Sigmoid colon (tissue), 4 donors: Measurements from ENCODE around the gene FDXR.

GRCh38 chr17:73749874-73750280 lies 105.6 kb upstream of the SDK2 start:
- PRO-cap: no peak
- RAMPAGE, long total RNA, 4 experiments: no peak in any of the 4 experiments

DNA sequence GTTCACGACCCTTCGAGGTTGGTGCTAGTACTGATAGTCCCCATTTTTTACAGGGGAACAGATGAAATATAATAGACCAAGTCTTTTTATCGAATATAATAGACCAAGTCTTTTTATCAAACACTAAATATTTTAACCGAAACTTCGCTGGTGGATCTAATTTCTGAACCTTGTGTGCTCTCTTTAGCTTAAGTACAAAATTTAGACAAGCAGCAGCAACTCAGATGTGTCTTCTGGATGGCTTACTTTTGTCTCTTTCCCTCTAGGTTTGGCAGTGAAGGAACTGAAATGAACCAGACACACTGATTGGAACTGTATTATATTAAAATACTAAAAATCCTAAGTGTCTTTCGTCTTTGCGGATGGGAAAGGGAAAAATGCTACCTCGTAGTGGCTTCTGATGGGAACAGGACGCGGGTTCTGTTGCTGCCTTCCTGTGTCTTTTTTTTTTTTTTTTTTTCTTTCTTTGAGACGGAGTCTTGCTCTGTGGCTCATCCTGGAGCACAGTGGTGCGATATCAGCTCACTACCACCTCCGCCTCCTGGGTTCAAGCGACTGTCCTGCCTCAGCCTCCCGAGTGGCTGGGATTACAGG lies 3.7 kb upstream of the TTYH2 start:
- PRO-cap: no peak
- RAMPAGE, long total RNA, 4 experiments: no peak in any of the 4 experiments

DNA sequence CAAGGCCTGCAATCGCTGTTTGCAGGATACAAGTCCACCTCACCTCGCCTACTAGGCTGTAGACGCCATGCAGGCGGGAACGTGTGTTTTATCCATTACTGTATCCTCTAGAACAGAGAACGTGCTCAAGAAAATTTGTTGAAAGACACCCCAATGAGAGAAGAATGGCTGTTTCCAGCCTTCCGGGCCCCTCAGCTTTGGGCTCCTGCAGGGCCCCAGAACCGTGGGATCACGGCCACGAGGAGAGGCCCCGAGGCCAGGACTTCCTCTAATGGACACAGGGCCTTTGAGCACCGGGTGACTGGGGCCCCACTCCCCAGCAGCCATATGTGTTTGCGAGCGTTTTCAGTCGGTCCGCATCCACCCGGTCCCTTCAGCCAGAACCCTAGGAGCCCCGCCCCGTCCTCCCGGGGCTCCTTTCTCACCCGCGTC lies 1.4 kb upstream of the TTYH2 start:
- PRO-cap: no peak
- RAMPAGE, long total RNA, 4 experiments: no peak in any of the 4 experiments

DNA sequence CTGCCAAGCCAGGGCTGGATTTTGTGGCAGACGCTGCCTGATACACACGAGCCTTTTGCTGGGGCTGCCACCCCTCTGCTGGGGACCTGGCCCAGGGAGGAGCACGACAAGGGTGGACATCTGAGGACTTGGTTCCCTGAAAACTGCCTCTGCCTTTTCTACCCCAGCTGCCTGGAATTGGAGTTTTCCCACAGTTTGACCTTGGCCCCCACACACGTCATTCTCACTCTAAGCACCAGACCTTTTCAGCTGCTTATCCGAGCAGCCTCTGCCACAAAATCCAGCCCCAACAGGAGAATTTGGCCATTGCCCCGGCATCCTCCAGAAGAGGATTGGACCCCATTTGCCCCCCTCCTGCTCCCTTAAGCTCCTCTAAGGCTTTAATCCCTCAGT lies 18.5 kb downstream of the TTYH2 start:
- PRO-cap: no peak
- RAMPAGE, long total RNA, 4 experiments: no peak in any of the 4 experiments

DNA sequence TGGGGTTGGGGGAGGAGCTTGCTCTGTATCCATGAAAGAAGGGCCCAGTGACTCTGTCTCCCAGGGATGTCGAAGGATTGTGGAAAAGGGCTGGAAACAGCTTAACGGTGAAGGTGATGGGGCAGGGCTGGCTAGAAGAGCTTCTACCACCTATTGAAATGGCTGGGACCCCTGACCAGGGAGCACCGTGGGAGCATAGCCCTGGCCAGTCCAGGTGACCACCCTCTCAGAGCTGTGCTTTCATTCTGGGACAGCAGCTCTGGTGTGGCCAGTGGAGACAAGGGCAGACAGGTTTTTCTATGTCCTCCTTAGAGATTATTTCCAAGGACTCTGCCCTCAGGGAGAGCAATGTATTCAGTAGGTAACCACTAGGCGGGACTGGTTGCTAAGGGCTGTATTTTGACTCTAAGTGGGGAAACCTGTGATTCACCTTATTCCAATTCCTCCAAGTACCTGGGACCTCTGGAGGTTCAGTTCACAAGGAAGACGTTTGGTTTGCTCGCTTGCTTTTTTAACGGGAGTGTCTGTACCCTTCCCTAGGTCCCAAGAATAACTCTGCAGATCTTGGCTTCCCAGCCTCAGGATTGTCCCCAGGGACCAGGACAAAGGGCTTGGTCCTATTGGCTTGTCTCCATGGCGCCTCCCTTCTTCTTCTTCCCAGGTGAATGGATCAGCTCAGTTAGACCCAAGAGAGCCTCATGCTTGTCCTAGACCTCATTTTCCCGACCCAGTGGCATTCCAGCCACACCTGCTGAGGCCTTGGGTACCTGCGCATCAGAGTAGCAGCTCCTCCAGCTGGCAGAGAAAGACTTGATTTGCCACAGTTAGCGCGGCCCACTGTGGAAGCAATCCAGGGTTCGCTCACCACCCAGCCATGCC lies 13.4 kb downstream of the GPR142 start:
- PRO-cap: no peak
- RAMPAGE, long total RNA, 4 experiments: no peak in any of the 4 experiments

- PRO-cap: no peak
- RAMPAGE, long total RNA, 4 experiments: no peak in any of the 4 experiments
These were observed 5.5 kb upstream of the GPRC5C start for GRCh38 chr17:74426395-74426814.

DNA sequence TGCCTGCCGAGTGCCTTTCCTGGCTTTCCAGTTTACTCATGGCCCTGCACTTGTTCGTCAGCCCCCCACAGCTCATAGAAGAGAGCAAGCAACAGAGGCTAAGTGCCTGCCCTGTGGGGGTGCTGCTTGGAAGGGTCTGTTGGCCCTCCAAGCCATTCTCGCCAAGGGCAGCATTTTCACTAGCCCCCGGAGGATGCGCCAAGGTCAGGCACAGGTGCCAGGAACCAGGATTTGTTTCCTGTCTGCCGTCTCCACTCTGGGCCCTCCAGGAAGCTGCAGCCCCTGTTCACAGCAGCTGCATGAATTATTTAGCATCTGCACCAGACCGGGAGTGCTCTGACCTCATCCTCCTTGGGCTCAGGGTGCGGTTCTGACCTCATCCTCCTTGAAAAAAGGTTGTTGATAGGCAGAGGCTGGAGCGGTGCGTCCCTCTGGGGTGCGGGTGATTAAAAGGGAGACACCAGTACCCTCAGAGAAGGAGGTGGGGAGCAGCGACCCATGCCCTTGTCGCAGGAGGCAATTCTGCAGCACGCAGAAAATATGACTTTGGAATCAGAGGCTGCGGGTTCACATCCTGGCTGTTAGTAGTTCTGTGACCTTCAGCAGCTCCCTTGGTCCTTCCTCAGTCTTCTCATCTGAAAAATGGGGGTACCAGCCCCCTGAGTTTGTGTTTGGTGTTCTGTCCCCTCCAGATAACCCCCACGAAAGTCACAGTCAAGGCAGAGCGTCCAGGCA lies 14.1 kb upstream of the CD300A start:
- PRO-cap: no peak
- RAMPAGE, long total RNA, 4 experiments: no peak in any of the 4 experiments

GRCh38 chr17:74454758-74455499 lies 11.5 kb upstream of the CD300A start:
- PRO-cap: no peak
- RAMPAGE, long total RNA, 4 experiments: no peak in any of the 4 experiments

DNA sequence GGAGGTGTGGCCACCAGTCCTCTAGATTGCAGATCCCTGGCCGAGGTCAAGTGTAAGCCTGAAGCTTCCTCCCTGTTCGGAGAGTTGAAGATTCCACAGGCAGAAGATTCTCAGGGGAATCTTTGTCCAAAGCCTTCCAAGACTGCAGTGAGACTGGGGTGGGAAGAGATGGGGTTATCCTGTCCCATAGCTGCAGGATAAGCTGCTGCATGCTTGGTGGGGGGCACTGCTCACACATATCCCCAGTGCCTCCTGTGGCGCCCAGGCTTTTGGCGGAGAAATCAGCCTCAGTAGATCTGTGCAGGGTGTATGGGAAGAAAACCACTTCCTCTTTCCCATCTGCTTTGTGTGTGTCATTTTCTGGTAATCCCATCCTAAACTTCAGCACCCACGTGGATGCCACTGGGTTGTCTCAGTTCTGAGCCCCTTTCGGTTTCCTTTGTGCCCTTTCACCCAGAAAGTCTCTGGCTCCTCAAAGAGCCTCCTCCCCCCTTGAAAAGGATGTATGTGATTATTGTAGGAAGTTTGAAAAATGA lies 12.2 kb downstream of the CD300A start:
- PRO-cap: no peak
- RAMPAGE, long total RNA, 4 experiments: no peak in any of the 4 experiments

- PRO-cap: no peak
- RAMPAGE, long total RNA, 4 experiments: no peak in any of the 4 experiments
These were observed 9.5 kb downstream of the CD300LB start for GRCh38 chr17:74521684-74522241.

DNA sequence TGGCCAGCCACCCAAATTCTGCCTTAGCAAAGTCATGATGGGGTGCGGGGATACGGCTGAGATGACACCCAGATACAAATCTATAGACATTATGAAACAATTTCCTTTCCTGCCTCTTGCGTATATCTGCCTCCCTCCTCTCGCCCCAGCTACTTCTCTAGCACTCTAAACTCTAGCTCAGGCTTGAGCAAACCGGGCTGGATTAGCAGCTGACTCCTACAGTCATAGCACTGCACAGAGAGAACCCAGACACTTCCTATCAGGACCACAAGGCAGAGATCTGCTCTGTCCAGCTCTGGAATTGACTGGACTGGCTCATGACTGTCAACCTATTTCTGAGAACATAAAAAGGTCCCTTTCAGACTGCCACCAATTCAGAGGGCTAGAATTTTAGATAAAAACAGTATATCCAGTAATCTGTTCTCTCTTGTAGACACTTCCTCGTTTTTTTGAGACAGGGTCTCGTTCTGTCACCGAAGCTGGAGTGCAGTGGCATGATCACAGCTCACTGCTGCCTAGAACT lies 22.2 kb downstream of the CD300LF start:
- PRO-cap: no peak
- RAMPAGE, long total RNA, 4 experiments: no peak in any of the 4 experiments

DNA sequence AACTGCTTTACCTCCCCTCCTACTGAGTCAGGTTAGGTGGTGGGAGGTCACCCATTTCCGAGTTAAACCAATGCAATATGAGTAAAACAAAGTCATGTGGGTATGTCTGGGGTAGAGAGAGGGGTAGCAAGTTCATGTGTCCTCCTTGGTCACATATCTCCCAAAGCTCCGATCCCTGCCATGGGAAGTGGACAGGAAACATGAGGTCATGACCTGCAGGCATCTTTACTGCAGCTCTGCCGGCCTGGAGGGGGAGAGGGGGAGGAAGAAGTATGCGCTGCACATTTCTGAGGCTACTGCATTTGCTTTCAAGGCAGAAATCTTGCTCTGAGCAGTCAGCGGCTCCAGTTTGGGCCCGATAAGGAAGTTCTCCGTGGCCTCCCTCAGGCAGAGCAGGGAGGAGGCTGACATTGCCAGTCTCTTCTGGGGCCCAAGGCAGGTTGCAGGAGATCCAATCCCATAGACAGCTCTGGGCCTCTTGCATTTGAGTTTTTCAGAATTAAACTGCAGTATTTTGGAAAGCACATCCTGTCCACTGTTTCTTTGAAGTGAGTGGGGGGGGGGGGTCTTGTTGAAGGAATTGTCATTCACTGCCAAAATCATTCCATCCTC lies 1.5 kb upstream of the NHERF1 start:
- PRO-cap: no peak
- RAMPAGE, long total RNA, 4 experiments: no peak in any of the 4 experiments

DNA sequence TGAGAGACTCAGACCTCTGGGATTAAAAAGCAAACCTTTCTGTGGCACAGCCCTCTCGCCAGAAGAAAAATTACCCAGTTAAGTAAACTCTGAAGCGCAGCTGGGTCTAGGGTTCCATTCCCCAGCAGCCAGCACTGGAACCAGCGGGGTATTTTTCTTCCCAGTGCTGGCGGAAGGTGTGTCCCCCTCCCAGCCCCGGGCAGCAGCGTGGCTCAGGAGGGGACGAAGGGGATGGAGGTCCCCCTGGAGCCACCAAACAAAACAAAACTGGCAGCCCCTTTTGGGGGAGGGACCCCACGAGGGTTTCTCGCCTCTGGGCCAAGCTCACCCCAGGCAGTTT lies 37.1 kb downstream of the GRIN2C start:
- PRO-cap: no peak
- RAMPAGE, long total RNA, 4 experiments: no peak in any of the 4 experiments

- PRO-cap: no peak
- RAMPAGE, long total RNA, 4 experiments: no peak in any of the 4 experiments
These were observed 823 bp upstream of the GRIN2C start for GRCh38 chr17:74860247-74861168.

DNA sequence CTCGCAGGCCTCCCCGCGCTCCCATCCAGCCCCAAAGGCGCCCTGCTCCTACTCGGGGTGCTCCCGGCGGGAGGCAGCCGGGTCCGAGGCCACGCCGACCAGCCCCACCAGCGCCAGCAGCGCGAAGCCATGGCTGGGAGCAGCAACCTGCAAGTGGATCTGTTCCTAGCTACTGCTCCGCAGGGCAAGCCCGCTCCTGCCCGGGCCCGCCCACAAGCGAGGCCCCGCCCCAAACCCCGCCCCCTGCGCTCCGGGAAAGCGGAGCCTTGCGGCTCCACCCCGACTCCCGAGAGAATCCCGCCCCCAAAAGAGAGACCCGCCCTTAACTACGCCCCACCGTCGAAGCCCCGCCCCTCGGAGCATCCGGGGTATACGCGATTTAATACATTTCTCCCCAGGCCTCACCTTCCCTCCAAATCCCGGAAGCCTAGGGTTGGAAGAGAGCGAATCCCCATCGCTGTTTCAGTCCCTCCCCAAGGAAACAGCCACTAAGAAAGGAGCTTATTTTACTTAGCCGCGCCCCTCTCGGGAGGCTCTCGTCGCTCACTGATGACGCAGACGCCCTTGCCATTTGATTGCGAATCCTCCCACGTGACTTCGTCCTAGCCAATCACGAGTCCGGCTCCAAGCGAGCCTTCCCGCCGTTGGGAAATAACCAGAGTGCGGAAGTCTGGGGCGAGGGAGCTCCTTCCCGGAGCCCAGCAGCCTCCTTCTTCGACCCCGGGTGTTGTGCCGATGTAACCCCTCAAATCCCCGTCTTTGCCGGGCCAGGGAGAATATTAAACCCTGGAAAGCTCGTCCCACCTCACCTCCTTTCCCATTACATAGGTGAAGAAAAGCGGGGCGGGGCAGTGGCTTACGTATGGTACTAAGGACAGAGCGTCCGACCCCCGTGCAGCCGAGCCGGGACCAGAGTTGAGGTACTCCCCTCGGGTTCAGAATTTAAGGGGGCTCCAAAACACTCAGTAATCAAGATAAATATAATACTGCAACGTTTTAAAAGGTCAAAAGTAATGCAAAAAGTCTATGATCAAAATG lies at the start of gene FDXR:
TSS of gene FDXR (minus strand) at position 181 of the 1,038 bp plus-strand sequence.
- PRO-cap: unidirectional peak, minus-strand start at position 161 of the sequence; unidirectional peak, plus-strand start at position 663 of the sequence
- RAMPAGE, long total RNA, 4 experiments: start-site peak on the minus strand in 4 of 4 experiments, centred at positions 179 to 185 of the sequence, 10 to 33 reads per replicate

DNA sequence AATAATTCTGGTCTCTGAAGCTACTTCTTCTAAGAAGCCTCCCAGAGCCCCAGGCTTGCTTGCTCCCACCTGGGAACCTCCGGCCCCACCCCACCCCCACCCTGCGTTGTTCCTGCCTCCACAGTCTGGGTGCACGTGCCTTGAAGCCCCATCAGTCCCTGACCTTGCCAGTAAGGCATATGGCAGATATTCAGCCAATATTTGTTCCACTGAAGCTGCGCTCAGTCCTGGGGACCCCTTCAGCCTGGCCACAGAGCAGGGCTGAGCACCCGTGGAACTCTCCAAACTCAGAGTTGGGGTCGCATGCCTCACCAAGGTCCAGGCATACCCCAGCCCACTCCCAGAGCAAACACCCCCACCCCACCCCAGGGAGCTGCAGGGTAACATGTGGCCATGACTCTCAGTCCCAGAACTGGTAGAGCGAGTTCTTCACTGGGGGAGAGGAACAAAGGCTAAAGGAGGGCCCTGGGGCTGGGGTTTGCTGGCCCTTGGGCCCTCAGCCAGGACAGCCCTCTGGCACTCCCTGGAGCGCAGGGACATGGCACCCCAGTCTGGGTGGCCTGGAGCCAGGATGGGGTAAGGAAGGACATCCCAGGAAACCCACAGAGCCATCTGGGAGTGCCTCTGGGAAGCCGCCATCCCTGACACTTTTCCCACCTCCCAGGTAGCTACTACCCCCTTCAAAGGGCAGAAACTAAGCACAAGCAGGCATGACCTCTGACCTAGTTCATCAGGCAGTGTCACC lies 4.3 kb downstream of the HID1 start:
- PRO-cap: no peak
- RAMPAGE, long total RNA, 4 experiments: no peak in any of the 4 experiments

- PRO-cap: no peak
- RAMPAGE, long total RNA, 4 experiments: no peak in any of the 4 experiments
These were observed 4.7 kb upstream of the CDR2L start for GRCh38 chr17:74982740-74983155.

DNA sequence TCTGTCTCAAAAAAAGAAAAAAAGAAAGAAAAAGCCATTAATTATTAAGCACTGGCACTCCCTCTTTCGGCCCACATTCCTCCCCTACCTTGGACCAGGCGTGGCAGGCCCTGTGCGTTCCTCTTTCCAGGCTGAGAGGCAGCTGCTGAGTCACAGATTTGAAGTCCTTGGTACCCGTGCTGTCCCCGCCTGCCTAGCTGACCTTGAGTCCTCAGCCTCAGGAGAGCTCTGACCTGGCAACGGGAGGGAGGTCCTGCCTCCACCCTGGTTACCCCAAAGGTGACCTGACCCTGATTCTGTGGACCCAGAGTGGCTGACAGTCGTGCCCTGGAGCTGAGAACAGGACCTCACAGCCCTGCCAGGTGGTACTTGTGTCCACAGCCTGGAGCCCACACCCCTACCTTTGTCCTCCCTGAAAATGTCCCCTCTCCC lies 4.3 kb downstream of the CDR2L start:
- PRO-cap: no peak
- RAMPAGE, long total RNA, 4 experiments: no peak in any of the 4 experiments

- PRO-cap: no peak
- RAMPAGE, long total RNA, 4 experiments: no peak in any of the 4 experiments
These were observed 1.5 kb upstream of the MRPL58 start for GRCh38 chr17:75010833-75011467.

DNA sequence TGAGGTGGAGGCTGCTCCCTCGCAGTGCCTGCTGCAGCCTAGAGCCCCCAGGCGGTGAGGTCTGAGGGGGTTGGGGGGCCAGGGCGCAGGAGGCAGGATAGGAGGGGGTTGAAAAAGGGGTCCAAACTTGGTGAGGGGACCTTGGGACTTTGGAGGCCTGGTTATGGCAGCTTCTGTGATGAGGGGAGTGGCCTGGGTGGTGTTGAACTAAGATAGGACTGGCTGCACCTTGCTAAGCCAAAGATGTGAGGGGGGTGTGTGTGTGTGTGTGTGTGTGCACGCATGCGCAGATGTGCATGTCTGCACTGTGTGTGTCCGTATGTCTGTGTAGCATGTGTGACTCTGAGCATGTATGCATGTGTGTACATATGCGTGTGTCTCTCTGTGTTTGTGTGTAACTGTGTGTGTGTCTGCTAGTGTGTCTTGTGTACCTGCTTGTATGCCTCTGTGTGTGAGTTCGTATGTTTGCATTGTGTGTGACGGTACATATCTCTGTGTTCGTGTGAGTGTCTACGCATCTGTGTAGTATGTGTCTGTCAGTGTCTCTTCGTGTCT lies 4.1 kb downstream of the SLC16A5 start:
- PRO-cap: no peak
- RAMPAGE, long total RNA, 4 experiments: no peak in any of the 4 experiments